Mesangial cell (primary cell): ENCODE measurements around a stretch of chr7.

- RAMPAGE, long total RNA = no peak
Observed at GRCh38 chr7:156948641-156949289, 747 bp upstream of the NOM1 start.

DNA sequence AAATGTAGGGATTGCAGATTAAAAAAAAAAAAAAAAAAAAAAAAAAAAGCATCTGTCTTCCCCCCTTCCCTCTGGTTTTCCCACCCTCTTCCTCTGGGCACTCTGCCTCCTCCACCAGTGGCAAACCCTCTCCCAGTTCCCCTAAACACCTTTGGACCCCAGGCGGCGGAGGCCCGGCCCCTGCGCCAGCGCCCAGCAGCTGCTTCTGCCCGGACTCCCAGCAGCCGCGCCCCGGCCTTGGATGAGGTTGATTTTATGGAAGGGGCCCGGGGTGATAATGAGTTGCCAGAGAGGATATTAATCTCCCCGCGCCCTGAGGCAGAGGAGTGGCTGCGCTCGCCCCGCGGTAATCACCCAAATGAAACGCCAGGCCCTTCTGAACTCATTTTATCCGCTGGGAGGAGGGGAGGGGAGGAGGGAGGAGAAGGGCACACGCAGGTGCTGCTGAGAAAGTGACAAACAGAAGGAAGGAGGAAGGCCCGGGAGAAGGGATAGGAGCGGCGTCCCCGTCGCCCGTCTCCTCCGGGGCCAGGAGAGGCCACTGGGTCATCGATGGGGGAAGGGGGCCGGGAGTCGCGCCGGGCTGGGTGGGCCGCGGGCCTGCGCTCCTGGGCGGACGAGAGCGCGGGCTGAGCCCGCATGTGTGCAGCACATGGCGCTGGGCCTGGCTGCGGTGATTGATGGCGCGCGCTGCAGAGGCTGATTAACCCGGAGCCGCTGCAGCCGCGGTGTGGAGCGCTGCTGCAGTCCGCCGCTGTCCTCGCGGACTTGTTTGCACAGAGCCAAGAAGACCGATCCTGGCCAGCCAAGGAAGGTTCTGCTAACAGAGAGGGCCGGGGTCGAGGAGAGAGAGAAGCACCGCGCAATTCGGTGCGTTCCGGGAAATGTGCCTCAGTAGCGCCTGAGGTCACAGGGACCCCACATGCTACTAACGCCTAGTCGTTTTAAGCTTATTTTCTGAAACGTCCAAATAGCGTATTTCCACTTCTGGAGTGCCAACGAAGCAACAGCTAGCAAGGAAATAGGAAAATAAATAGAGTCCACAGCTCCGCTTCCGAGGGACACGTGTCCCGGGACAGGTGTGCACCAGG is 6.6 kb downstream of the MNX1 start:
- RAMPAGE, long total RNA = no peak

GRCh38 chr7:157011592-157012055 is 1.2 kb upstream of the MNX1 start:
- RAMPAGE, long total RNA = no peak

- RAMPAGE, long total RNA = no peak
Observed at GRCh38 chr7:157143811-157144416, 5.2 kb downstream of the UBE3C start.

DNA sequence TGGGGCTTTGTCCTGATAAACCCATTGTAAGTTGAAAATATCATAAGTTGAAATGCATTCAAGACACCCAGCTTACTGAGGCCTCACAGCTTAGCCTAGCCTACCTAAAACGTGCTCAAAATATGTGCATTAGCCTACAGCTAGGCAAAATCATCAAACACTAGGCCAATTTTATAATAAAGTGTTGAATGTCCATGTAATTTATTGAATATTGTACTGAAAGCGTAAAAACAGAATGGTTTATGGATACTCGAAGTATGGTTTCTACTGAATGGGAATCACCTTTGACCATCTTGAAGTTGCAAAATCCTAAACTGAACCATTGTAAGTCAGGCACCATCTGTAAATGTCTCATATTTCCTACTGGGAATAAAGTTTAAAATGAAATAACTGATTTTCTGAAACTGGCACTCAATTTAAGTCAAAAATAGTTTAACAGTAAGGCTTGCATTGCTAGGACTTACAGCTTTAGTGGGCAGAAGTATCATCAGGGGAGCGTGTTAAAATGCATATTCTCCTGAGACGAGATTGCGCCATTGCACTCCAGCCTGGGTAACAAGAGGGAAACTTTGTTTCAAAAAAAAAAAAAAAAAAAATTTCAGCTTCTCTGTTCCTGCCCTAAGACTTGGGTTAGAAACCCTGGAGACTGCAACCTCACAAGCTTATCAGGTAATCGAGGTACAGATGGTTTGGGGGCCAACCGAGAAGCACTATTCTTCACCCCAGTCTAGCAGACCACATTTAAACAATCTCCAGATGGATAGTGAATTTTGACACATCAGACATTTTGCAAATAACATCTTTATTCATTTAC is 65.3 kb downstream of the UBE3C start:
- RAMPAGE, long total RNA = no peak

- RAMPAGE, long total RNA = no peak
Observed at GRCh38 chr7:157270945-157271567, 65.7 kb upstream of the DNAJB6 start.

GRCh38 chr7:157271568-157272611 is 64.9 kb upstream of the DNAJB6 start:
- RAMPAGE, long total RNA = no peak

DNA sequence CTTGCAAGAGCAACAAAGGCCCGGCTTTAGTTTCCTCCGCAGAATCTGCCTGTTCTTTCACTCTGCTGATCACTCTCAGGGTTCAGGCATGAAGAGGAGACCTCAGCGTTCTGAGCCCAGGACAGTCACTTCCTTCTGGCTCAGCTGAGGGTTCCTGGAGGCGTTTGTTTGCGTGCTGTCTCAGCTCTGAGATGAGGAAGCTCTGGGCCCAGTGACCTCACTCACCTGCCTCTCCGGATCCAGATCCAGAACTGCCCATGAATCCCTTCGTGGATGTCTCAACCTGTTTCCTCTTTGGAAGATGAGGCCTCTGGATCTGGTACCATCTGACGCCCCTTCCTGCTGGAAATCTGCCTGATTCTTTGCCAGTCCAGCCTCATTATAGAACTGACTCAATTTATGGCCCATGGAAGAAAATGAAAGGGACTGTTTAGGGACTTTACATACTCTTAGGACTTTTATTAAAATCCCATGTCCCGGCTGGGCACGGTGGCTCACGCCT is 18.4 kb upstream of the DNAJB6 start:
- RAMPAGE, long total RNA = no peak

DNA sequence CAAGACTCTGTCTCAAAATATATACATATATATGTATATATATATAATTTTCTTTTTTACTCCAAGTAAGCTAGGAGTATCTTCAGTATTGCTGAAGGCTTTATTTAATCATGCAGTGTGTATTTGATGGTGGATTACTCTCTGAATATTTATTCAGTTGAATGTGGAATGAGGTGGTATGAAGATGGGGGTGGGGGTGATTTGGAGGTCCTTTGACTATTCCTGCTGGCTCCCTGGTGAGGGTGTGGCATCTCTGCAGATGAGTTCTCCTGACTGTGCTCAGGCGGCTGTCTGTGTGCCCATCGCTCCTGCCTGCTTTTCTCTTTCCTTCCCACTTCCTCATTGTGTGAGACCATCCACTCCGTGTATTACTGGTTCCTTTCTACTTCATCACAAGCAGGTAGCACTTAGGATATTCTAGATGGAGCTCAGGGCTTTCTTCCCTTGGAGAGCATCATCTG is 15.5 kb downstream of the DNAJB6 start:
- RAMPAGE, long total RNA = no peak

- RAMPAGE, long total RNA = no peak
Observed at GRCh38 chr7:157354625-157355167, 17.9 kb downstream of the DNAJB6 start.

DNA sequence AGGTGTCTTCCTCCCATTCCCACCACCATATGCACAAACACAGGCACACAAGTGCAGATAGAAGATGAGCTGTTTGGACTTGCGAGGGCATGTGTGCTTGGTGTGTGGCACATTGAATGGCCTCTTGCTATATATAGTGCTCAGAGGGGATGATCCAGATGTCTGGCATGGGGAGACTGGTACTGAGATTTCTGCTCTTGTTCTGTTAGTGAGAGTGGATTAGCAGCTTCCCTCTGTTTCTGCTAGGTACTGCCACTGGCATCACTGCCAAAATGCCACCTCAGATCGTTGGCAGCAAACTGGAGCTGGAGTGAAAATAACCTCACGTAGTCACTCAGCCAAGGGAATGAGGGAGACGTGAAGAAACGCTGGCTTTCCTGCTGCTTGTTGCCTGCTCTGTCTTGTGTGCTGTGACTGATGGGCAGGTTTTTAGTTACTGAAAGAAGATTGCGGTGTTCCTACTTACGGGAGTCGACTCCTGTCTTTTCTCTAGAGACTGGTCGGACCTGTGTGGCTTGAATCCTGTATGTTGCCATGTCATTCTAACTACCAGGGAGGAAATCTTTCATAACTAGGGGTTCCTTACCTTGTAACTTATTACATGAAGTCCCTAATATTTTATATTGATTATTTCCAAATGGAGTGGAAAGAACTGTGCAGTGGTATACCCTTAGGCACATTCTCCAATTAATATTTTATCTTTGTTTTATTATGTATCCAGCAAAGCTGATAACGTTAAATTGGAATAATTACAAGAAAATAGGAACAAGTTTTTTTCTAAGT is 19.4 kb downstream of the DNAJB6 start:
- RAMPAGE, long total RNA = no peak

GRCh38 chr7:157368939-157369748 is 32.3 kb downstream of the DNAJB6 start:
- RAMPAGE, long total RNA = no peak

- RAMPAGE, long total RNA = no peak
Observed at GRCh38 chr7:157409654-157410191, 72.9 kb downstream of the DNAJB6 start.

DNA sequence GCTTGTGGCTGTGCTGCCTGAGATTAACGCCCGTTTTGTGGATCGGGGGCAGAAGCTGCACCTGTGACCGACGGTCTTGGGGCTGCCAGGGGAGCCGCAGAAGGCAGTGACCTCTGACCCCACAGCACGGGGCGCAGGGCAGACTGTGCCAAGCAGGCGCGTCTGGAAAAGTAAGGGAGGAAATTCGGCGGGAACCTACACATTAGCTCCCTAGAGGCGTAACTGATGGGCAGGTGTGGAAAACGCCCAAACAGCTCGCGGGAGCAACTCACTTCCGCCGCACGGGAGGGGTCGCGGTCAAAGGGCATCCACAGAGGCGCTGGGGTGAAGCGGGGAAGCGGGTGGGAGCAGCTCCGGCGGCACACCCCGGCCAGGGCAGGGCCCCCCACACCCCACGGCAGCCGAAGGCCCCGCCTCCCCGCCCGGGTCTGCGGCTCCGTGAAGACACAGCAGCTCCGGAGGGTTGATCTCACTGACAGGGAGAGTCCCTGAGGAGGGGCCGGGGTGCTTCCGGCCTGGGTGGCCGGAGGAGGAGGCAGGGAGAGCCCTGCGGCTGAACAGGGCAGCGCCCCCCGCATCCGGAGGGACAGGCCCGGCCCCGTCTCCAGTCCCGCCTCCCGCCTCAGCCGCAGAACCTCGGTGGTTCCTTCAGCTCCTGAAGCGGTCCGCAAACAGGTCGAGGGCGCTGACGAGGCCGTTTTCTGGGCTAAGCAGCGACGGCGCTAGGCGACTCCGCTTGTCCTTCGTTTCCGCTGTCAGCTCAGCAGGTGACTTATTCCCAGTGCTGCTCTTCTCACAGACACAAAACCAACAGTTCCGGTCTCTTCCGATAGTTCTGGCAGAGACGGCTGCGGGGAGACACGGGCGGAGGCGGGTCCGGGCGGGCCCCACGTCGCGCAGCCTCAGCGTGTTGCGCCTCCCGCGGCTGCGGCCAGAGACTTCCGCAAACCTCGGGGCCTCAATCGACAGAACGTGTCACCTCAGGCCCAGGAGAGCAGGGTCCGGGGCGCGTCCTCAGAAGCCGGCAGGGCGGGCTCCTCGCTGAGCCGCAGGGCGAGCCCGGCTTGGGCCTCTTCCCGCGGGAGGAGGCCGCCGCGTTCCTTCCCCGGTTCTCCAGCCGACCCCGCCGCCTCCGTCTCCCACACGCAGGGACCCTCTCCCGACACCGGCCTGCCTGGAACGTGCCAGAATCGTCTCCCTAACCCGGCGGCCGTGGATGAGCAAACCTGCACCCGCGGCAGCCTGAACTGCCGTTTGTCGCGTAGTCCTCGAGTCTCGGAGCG is 276.2 kb downstream of the DNAJB6 start:
- RAMPAGE, long total RNA = no peak

DNA sequence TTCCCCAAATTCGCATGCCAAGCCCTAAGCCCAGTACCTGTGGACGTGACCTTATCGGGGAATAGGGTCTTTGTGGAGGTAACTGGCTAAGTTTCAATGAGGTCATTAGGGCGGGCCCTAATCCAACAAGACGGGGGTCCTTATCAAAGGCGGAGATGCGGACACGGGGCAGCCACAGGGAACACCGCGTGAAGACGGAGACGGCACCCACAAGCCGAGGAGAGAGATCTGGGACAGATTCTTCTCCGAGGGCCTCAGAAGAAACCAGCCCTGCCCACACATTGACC is 516.9 kb downstream of the DNAJB6 start:
- RAMPAGE, long total RNA = no peak

GRCh38 chr7:158055531-158056526 is 531.8 kb downstream of the PTPRN2 start:
- RAMPAGE, long total RNA = no peak

GRCh38 chr7:158317620-158318302 is 269.9 kb downstream of the PTPRN2 start:
- RAMPAGE, long total RNA = no peak

GRCh38 chr7:158414511-158415016 is 173.1 kb downstream of the PTPRN2 start:
- RAMPAGE, long total RNA = no peak

DNA sequence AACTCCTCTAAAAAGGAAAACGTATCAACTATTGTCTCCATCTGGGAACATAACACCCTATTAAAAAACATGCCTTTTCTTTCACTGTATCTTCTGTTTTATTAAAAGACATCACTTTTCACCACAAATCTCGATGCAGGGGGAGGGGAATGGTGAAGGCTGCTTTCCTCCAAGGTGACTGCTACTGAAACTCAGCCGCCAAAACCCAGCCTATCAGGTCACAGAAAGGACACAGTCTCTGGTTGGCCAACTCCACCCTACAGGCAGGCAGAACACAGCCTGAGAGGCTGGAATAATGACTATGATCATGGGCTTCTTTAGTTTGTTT is 42.0 kb downstream of the NCAPG2 start:
- RAMPAGE, long total RNA = no peak

- RAMPAGE, long total RNA = no peak
Observed at GRCh38 chr7:158717626-158717904, 13.0 kb upstream of the NCAPG2 start.